Measurements from ENCODE around the gene RADIL.

DNA sequence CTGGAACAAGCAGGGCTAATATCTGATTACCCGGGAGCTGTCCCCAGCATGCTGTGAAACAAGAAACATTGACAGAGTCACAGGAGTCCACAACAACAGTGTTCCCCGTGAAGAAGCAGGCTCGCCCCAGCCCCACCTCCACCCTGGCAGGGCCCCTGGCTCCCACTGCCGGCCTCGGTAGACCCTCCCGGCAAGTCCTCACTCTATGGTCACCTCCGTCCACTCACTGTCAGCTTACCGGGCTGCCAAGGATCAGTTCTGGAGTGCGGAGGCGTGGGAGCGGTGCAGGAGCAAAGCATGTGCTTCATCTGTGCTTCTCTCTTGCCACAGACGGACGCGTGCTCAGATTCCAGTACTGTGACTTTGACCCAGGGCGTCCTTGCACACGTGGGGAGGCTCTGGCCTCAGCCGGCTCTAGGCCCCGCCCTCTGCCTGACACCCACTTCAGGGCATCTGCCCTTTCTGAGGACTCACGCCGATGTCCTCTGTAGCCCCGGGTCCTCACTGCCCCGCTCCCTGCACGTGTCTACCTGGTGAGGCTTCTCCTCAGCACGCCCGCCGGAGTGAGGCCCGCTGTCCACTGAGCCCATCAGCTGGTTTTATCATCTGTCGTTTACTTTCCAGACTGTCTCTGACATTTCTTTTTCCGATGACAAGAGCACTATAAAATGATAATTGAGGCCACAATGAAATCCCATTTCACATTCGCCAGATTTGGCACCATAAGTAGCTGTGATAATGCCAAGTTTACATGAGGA, 547.4 kb upstream of the FOXK1 start:
- PRO-cap, result no peak
- RAMPAGE, long total RNA, 4 experiments, result no peak in any of the 4 experiments

DNA sequence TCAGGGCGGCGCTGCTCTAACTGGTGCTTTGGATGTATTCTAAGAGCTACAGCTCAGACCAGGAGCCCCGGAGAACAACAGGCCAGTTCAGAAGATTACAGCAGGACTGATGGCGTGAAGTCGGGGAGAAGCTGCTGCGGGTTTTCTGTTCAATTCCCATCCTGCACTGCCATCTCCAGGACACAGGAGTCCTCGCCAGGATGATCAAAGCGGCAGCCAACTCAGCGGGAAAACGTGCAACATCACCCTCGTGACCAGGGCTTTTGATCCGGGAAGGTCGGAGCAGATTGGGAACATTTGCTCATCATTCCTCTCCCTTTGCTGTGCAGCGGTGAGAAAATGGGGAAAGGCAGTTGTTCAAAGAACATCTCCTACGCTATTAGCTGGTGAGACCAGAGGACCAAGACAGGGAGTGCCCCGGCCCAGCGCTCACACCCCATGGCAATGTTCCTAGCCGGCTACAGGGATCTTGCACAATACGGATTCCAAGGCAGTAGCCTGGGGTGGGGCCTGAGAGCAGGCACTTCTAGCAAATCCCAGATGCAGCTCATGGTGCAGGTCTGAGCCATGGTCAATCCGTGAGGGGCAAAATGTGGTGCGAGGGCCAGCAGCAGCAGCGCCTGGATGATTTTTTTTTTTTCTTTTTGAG, 50.3 kb upstream of the FOXK1 start:
- PRO-cap, result no peak
- RAMPAGE, long total RNA, 4 experiments, result no peak in any of the 4 experiments

- PRO-cap, result bidirectional peak, plus-strand start at chr7:4641962, minus-strand start at chr7:4641780; unidirectional peak, plus-strand start at chr7:4642235
- RAMPAGE, long total RNA, 4 experiments, result no peak in any of the 4 experiments
These were observed 40.3 kb upstream of the FOXK1 start for GRCh38 chr7:4641546-4642465.

GRCh38 chr7:4706444-4707007, 24.4 kb downstream of the FOXK1 start:
- PRO-cap, result no peak
- RAMPAGE, long total RNA, 4 experiments, result no peak in any of the 4 experiments

- PRO-cap, result no peak
- RAMPAGE, long total RNA, 4 experiments, result no peak in any of the 4 experiments
These were observed 43.3 kb downstream of the FOXK1 start for GRCh38 chr7:4725256-4725890.

- PRO-cap, result no peak
- RAMPAGE, long total RNA, 4 experiments, result no peak in any of the 4 experiments
These were observed 10.9 kb upstream of the AP5Z1 start for GRCh38 chr7:4764270-4765098.

- PRO-cap, result no peak
- RAMPAGE, long total RNA, 4 experiments, result no peak in any of the 4 experiments
These were observed 37.4 kb downstream of the PAPOLB start for GRCh38 chr7:4824336-4824943.

- PRO-cap, result no peak
- RAMPAGE, long total RNA, 4 experiments, result no peak in any of the 4 experiments
These were observed 19.5 kb downstream of the PAPOLB start for GRCh38 chr7:4842156-4842864.

- PRO-cap, result bidirectional peak, plus-strand start at chr7:4883703, minus-strand start at chr7:4883649
- RAMPAGE, long total RNA, 4 experiments, result start-site peak on the minus strand in 2 of 4 experiments, at chr7:4883646-4883689 at its widest, 6 to 7 reads per replicate
These were observed at the start of gene RADIL for GRCh38 chr7:4882815-4883901. Gene RADIL, minus strand, starts transcription at chr7:4883716.

DNA sequence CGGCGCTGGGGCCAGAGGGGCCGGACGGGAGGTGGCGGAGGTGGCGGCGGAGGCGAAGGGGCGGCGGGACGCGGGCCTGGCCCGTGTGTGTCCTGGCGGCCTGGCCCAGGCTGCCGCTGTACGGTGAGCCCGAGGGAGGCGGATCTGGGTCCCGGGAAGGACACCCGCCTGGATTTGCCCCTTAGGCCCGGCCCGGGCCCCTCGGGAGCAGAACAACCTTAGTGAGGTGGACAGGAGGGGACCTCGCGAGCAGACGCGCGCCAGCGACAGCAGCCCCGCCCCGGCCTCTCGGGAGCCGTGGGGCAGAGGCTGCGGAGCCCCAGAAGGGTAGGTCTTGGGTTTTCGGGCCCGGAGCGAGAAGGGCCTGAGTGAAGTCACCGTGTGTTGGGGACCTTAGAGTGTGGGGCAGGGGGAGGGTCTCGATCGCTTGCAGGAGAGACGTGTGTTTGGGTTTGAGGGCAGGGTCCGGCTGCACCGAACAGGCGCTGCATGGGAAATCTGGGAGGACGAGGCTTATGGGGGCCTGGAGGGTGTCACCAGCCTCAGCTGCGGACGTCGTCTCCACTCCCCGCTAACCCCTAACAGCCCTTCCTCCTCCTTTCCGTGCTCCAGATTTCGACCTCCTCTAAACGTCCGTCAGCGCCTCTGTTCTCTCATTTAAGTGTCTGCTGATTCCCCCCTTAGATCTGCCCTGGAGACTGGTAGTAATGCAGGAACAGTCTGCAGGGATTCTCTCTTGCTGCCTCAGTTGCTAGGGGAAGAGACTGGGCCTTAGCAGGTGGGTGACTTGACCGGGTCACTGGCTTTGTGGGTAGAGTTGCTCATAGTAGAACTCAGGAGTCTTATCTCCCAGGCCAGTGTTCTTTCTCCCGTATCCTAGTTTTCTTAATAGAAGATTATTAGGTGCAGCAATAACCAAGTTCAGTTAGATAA, 676 bp downstream of the RBAK start:
- PRO-cap, result no peak
- RAMPAGE, long total RNA, 4 experiments, result no peak in any of the 4 experiments

GRCh38 chr7:5326099-5326702, 43.5 kb downstream of the SLC29A4 start:
- PRO-cap, result no peak
- RAMPAGE, long total RNA, 4 experiments, result no peak in any of the 4 experiments

- PRO-cap, result no peak
- RAMPAGE, long total RNA, 4 experiments, result no peak in any of the 4 experiments
These were observed 1.5 kb upstream of the TNRC18 start for GRCh38 chr7:5425240-5425522.

- PRO-cap, result no peak
- RAMPAGE, long total RNA, 4 experiments, result no peak in any of the 4 experiments
These were observed 4.0 kb downstream of the ACTB start for GRCh38 chr7:5526297-5526948.

GRCh38 chr7:5533899-5534610, 3.7 kb upstream of the ACTB start:
- PRO-cap, result no peak
- RAMPAGE, long total RNA, 4 experiments, result no peak in any of the 4 experiments

DNA sequence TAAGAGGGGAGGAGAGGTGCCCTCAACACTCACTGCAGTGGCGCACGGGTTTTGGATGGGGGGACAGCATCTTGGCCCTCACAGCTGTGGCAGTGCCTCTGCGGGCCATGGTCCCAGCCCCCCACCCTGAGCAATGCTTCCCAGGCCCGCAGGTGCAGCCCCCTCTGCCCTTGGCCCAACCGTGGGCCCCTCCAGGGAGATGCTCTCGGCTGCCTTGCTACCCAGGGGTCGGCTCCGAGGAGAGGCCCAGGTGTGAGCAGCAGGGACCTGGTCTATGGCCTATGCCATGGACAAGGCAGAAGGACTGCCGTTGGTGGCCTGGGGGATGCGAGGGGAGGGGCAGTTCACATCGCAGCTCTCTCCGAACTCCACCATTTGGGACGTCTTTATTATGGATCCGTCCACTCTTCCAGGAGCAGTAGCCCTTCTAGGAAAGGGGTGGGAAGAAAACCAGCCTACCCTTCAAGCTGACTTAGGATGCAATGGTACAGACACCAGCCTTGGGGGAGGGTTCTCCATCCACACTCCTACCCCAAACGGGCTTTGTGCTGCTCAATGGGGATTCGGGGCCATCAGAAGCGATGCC, 29.8 kb downstream of the FSCN1 start:
- PRO-cap, result no peak
- RAMPAGE, long total RNA, 4 experiments, result no peak in any of the 4 experiments

DNA sequence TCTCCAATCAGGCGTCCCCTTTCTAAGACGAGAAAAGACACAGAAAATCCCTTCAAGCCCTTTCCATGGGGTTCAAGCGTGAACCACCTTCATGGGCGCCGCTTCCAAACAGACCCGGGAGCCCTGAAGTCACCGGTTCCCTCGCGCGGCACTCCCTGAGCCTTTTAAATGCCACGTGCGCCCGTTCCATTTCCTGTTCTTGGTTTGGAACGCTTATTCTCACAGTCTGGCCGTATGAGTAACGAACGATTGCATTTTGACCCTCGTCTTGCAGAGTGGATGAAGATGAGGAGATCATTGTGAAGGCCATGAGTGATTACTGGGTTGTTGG, 25.0 kb downstream of the CCZ1 start:
- PRO-cap, result no peak
- RAMPAGE, long total RNA, 4 experiments, result no peak in any of the 4 experiments

GRCh38 chr7:6012372-6013216, 3.5 kb downstream of the AIMP2 start:
- PRO-cap, result no peak
- RAMPAGE, long total RNA, 4 experiments, result no peak in any of the 4 experiments

GRCh38 chr7:6106257-6106954, 1.7 kb downstream of the USP42 start:
- PRO-cap, result no peak
- RAMPAGE, long total RNA, 4 experiments, result no peak in any of the 4 experiments

- PRO-cap, result no peak
- RAMPAGE, long total RNA, 4 experiments, result no peak in any of the 4 experiments
These were observed 47.6 kb downstream of the USP42 start for GRCh38 chr7:6152236-6152962.

- PRO-cap, result no peak
- RAMPAGE, long total RNA, 4 experiments, result start-site peak on the minus strand in 1 of 4 experiments, at chr7:6256842-6256864 at its widest, 17 reads per replicate
These were observed 15.9 kb downstream of the CYTH3 start for GRCh38 chr7:6256384-6257090.

Measured in suprapubic skin (tissue), 4 donors.